Epidermal melanocyte (primary cell): Measurements from ENCODE around the genes DUS4L and SLC26A3.

GRCh38 chr7:105924887-105925279 is 38.2 kb upstream of the CDHR3 start:
- RRBS: no CpG with 5 or more reads among the region's 1 CpG

- RRBS: no CpG with 5 or more reads among the region's 12 CpGs
These were observed 64.5 kb upstream of the SYPL1 start for GRCh38 chr7:106176340-106177186.

GRCh38 chr7:106216306-106216833 is 68.4 kb downstream of the NAMPT start:
- RRBS: no CpG with 5 or more reads among the region's 4 CpGs

DNA sequence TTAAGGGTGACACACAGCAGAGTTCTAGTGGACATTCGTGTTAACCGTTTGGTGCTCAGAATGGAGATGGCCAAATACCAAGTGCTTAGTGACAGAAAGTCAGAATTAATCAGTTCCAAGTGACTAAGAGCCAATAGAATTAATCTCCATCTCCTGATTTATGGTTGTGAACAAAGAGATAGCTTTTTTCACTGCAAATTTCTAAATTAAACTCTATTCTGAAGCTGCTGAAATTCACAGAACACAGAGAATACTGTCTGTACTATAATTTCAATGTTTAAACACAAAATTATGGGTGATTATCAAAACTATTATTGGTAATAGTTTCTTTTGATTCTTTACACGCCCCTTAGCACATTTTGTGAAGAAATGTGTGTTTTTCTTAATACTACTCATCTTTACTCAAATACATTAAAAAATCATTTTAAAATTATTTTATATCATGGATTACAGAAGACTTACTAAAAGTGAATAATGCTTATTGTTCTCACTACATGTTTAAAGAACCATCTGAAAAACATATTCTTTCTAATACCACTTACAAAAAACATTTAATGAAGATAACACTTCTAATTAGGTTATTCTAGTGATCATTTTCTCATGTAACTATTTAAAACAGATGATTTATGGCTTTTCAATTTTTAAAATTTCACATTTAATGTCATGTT is 35.9 kb downstream of the NAMPT start:
- RRBS: no CpG with 5 or more reads among the region's 3 CpGs

DNA sequence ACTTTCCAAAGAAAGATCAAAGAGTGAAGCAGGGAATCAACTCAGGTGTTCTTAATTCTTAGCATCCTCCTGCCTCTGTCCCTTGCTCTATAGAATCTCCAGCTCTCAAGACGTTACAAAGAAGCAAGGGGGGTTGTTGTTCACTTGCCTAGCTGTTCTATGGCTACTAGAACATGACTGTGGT is 31.1 kb downstream of the NAMPT start:
- RRBS: no CpG with 5 or more reads among the region's 1 CpG

DNA sequence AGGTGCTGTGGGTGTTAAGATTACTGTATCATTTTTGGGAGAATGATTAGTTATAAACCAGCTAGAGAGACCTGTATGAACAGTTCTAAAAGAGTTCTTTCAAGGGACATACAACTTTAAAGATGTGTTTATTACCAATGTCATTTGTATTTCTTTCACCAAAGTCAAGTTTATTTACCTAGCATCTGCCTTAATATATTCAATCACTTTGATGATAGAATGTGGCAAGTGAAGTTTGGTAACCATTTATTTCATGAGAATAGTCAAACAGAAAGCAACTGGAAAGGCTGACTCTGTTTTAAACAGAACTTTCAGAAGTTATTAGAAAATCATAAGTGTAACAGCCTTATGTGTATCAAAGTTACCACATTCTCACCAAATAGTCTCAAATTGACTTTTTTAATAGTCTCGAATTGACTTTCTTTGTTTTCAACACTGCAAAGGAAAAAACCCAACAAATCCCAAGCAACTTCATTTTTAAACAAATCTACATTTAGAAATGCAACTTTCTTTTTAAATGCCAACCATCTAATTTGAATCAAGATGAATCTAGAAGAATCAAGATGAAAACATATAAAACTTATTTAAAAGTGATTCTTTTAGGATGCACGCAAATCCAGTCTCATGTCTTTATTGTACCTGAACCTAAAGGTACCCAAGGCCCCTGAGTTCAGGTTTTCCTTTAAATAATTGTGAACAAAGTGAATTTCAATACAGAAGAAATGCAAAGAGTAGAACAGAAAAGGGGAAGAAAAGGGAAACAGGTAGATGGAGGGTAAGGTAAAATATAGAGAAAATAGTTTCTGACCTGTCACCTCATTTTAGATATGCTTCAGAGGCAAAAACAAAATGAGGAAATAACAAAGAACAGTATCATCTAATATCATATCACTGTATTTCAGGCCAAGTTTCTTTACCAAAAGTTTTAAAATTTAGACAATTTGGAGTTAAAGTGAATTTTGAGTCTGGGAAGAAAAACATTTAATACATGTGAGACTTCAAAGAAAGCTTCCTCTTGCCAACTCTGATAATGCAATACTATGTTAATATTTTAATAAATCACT is 29.4 kb downstream of the NAMPT start:
- RRBS: no CpG with 5 or more reads among the region's 2 CpGs

DNA sequence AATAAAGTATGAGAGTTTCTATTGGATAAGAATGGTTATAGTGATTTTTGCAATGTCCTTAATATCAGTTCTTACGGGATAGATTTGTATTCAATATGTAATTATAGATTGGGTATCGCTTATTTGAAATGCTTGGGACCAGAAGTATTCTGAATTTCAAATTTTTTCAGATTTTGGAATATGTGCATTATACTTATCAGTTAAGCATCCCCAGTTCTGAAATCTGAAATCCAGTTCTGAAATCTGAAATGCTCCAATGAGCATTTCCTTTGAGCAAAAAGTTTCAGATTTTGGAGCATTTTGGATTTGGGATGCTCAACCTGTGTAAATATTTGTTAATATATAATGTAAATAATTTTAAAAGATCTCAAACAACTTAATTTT is 20.5 kb downstream of the NAMPT start:
- RRBS: no CpG with 5 or more reads among the region's 2 CpGs

DNA sequence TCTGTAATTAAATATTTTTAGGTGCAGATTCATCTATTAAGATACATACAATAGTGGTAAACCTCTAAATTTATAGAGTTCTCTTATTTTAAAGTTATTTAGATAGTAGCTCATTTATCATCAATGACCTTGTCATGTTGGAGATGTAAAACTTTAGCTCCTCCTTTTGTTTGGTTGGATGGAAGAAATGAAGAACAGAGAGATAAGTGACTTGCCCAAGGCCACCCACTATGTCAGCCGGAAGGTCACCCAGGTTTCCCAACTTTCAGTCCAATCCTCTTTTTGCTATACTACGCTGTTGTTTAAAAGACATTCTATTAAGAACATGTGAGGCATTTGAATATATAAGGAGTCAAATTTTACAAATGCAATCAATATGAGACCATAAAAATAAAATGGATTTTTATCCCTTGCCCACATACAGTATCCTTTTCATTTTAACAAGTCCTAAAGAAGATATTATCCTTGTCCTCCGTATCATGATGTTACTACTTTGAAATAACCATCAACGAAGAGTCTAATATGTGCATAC is 18.8 kb downstream of the NAMPT start:
- RRBS: no CpG with 5 or more reads among the region's 4 CpGs

DNA sequence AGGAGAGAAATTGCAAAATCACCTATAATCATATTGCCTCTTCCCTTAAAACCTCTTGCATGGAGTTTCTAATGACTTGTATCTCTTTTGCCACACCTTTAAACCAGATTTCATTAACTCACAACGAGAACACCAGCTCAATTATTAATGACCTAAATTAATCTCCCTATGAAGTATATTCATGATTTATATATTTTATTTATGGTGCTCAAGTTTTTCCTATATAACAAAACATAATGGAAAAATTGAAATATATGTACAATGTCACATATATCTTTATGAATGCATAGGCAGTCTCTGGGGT is 3.1 kb downstream of the NAMPT start:
- RRBS: no CpG with 5 or more reads among the region's 1 CpG

DNA sequence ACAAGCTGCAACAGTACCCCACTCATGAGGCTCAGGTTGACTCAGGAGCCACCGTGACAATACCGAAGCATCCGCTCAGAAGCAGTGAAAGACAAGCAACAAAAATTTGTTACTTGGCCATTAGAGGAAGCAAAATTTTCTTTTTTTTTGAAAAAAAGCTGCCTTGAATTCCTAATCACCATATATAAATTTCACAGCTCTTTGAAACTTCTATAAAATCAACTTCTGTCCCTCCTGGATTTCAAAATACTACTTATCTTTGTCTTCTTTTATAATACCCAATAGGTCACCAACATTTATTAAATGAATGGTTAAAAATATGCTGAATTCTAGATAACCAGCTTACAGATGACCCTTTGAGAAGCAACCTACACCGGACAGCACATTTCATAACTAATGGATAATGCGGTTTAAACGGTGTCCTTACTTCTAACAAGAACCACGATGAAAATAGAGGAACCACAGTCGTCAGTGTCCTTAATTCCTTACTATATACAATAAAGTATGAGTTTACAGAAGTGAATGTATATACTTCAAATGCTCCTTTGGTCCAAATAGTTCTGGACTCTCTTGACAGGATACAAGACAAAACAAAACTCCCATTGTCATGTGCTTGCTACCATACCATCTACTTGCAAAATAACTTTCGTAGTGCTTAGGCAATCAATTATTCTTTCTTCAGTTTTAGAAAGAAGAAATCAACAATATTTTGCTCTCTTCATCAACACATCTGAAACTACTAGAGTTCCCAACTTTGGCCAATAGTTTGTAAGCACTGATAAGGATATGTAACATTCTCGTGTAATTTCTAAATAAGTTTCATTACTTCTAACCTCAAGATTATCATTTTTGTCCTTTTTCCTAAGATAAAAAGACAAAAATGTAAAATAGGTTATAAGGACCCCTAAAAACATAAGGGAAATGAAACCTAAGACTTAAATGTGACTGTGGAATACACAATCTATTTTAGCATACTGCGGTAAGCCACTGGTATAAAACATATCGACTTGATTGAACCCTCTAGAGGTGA is 2.4 kb downstream of the NAMPT start:
- RRBS: no CpG with 5 or more reads among the region's 12 CpGs

GRCh38 chr7:106610954-106611516 is 49.9 kb downstream of the CCDC71L start:
- RRBS: no CpG with 5 or more reads among the region's 3 CpGs

DNA sequence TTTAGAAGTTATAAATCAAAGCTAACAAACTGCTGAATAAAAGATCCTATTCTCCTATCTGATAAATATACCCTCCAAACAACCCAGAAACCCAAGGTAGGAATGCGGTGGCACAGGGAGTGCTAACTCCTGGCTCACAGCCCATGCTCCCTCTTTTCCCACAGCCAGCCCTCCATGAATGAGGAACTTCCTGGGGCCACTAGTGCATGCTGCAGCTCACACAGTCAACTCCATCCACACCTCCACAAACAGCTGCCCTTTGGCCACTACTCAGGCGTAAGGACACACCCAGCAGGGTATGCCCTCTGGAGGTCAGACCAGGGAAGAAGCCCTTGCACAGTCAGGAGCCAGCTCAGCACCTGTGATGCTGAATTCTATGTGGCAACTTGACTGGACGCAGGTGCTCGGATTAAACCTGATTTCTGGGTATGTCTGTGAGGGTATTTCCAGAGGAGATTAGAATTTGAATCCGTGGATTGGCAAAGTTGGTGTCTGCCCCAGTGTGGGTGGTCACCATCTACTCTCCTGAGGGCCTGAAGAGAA is 85.2 kb upstream of the PIK3CG start:
- RRBS: no CpG with 5 or more reads among the region's 5 CpGs

DNA sequence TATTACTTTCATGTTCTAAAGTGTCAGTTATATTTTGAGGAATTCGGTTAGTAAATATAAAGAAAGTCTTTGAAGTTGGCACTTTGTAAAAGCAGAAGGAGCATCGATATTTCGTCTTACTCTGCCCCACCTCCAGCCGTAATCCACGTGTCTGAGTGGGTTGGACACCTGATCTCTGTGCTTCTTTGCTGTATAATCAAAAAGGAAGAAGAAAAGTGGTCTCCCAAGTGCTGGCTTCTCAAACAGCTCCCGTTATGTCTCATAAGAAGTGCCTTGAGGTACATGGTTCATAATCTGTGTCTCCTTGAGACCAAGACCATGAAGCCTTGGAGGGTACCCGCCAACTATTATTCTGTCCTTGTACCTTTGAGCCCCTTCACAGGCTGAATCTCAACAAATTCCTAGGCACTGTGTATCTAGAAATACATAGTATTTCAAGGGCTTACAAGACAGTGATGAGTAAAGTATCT is 19.8 kb downstream of the PRKAR2B start:
- RRBS: no CpG with 5 or more reads among the region's 7 CpGs

DNA sequence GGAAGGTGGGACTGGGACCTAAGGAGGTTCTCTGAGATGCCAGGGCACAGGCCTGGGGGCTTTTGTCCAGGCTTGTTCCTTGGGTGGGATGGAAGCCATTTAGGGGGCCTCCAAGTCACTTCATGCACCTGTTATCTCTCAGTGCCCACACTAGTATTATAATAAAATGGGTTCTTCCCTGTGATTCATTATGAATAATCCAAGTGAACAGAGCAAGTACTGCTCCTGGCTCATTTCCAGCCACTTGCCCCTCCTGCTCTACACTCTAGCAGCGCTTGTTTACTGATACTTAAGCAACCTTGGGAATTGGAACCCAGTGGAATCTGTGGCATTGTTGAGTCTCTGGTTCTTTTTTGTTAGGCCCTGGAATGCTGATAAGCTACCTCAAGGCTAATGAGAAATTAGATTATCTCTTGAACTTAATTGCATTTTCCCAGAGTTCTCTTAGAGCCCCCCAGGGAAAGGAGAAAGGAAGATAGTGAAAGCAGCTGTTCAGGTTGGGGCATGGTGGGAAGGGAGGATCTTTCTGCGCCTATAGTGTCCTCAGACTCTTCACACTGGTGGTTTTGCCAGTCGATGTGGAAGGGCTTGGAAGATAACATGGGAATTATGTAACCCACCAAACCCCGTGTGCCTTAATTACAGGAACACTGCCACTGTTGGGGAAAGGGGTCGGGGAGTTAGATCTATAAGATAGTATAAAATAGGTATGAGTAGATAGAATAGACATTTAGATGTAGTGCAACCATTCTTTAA is 34.1 kb downstream of the PRKAR2B start:
- RRBS: no CpG with 5 or more reads among the region's 5 CpGs

- RRBS: no CpG with 5 or more reads among the region's 6 CpGs
These were observed 82.3 kb upstream of the GPR22 start for GRCh38 chr7:107387447-107388077.

DNA sequence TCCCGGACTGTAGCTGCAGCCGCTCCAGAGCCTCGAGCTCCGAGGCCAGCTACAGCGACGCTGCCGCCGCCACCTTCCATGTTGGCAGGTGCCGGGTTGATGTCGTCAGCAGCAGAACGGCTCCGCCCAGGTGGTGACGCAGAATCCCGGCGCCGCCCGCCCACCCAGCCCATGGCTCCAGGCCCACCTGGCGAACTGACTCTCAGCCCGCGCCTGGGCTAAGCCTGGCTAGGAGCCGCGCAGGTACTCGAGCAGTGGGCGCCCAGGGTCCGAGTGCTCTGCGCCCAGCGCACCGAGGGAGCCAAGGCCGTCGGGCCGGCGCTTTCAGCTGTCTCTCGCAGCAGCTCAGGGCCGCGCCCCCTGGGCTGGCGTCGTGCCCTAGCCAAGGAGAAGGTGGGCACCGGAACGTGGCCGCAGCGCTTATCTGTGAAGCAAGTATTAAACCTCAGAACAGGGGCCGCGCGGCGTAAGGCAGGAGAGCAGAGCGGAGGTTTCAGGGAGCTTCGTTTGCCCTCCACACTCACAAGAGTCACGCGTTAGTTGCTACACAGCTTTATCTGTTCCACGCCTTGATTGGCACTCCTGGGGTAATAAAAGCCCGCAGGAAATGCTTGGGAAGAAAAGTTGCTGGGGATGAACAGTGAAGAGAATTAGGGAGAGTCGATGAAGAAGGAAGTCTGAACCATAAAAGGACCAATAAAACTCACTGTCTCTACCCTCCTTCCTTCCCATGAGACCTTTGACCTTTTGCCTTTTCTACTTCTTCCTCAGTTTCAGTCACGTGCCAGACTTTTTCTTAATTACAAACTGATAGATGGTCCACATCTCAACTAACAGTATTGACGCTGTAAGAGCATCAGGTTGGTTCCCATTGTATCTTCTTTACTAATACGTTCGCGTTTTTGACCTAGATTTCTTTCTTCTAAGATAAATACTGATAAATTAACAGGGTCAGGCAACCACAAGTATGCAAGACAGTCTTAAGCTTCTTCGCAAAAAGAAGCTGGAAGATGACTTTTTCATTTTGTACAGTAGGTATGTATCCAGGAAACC is at the start of gene DUS4L:
Gene DUS4L (plus strand): TSS at position 155 of the 1,053 bp plus-strand sequence.
- RRBS: 3% methylated on average over 18 of the region's 58 CpGs

DNA sequence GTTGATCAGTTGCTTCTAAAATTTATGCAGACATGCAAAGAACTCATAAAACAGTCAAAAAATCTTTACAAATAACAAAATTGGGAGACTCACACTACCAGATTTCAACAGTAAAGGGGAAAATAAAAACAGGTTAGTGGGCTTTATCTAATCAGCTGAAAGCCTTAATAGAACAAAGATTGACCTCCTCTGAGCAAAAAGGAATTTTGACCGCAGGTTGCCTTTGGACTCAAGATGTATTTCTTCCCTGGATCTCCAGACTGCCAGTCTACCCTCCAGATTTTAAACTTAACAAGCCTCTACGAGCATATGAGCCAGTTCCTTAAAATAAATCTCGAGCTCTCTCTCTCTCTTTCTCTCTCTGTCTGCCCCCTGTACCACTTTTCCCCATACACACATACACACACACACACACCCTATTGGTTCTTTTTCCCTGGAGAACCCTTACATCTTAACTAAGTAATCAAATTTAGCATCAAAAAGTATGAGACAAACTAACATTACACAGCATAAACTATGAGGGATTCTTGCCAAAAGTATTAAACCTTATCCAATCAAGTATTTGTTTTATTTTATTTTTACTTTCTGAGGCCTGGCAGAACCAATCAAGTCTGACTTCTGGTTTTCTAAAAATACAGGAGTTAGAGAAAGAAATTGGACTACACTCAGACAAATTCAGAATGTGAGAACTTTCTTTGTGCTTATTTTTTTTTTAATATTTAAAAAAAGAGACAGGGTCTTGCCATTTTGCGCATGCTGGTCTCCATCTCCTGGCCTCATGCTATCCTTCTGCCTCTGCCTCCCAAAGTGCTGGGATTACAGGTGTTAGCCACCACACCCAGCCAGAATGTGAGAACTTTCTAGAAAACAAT is 11.4 kb downstream of the BCAP29 start:
- RRBS: no CpG with 5 or more reads among the region's 4 CpGs

GRCh38 chr7:107782904-107783539 is 20.0 kb downstream of the SLC26A3 start:
- RRBS: no CpG with 5 or more reads among the region's 8 CpGs

- RRBS: no CpG with 5 or more reads among the region's 2 CpGs
These were observed at the start of gene SLC26A3 for GRCh38 chr7:107802985-107803896. Gene SLC26A3 (minus strand): TSS chr7:107803223.